ENCODE data around the gene SP2.

- PRO-cap, 2 experiments, result no peak in any of the 2 experiments
Observed at GRCh38 chr17:46710782-46711220, 107.7 kb downstream of the WNT3 start.

GRCh38 chr17:46772642-46773032 is 45.9 kb downstream of the WNT3 start:
- PRO-cap, 2 experiments, result no peak in any of the 2 experiments

GRCh38 chr17:46833535-46834006 is 15.1 kb upstream of the WNT3 start:
- PRO-cap, 2 experiments, result no peak in any of the 2 experiments

DNA sequence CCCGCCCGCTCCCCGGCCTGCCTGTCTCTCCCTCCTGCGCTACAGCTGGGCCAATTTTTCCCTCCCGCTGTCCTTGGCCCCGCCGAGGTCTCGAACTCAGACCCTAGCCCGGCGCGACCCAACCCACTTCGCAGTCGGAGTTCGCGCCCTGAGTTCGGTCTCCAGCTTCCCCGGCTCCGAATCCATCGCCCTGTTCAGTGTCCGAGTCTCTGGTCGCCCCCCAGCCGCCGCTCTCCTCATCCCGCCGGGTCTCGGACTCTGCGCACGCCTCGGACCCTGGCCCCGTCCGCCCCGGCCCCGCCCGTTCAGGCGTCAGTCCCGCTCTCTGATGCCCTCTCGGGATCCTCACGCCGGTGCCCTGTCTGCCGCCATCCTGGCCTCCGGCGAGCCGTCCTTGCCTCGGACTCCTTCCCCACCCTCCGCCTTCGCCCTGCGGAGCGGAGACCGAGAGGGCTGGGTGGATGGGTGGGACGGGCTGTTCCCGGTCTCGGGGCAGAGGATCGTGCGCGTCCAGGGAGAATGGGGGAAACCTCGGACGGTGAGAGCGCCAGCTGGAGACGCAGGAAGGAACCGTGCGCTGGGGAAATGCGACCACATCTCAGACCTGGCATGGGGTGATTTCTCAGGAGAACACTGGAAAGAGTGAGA is 476 bp downstream of the WNT9B start:
- PRO-cap, 2 experiments, result no peak in any of the 2 experiments

- PRO-cap, 2 experiments, result peak in 2 of 2 experiments; most common minus-strand start chr17:47067519 (in 1)
Observed at GRCh38 chr17:47067200-47067958, 88.3 kb upstream of the RPRML start.

DNA sequence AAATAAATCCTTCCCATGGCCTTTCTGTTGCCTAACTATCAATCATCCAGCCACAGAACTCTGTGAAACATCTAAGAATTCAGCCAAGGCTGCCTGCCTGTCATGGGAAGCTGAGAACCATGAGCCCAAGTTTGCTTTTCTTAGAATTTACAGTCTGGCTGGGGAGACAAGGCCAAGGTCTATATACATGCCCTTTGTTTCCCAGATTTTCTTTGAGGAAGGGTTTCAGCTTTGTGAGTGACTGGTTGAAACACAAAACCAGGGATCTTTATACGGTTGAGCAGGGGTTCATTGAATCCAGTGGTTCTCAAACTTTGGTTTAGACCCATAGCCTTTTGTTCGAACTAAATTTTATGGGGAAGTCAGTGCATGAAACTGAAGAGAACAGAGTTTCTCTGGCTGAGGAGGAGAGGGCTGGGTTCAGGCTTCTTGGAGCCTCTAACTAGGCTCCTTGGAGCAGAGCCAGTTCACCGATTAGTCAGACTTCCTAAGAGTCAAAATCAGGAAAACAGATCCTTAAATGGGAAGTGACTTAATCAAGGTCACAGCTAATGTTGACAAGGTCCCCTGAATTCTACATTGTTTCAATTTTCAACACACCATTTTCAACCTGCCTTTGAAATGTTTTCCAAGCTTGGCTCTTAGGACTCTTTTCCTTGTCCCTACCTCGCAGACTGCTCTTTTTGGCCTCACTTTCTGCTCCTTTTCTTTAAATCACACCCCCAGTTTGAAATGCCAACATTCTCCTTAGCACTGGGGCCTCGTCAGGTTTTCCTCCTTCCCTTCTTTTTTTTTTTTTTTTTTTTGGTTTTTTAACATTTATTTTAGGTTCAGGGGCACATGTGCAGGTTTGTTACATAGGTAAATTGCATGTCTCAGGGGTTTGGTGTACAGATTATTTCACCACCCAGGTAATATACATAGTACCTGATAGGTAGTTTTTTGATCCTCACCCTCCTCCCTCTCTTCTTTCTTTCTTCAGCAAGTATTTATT is 16.2 kb downstream of the MYL4 start:
- PRO-cap, 2 experiments, result no peak in any of the 2 experiments

GRCh38 chr17:47316299-47316819 is 7.4 kb upstream of the EFCAB13 start:
- PRO-cap, 2 experiments, result no peak in any of the 2 experiments

- PRO-cap, 2 experiments, result peak in 1 of 2 experiments; most common minus-strand start chr17:47493293 (in 1)
Observed at GRCh38 chr17:47493188-47493538, 37.7 kb upstream of the NPEPPS start.

DNA sequence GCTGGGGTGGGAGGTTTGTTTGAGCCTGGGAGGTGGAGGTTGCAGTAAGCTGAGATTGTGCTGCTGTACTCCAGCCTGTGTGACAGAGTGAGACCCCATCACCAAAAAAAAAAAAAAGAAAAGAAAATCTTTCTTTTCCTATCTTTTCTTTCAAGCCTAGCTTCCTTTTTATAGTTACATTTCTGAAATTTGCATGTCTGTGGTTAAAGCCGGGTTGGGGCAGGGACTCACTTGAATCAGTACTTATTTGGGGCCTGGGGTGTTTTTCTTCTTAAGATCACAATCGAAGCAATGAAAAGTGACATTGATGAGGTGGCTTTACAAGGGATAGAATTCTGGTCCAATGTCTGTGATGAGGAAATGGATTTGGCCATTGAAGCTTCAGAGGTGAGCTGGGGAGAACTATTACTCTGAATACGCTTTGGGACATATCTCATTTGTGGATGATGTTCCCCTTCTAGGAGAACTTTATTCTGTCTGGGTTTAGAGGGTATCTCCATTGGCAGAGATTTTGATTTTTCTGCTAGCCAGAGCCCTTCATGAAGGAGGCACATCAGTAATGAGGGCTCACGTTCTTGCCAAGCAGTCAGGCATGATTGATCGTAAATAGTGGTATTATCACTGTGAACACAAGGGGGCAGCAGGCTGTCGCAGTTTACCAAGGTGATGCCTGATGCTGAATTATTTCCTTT is 14.3 kb downstream of the KPNB1 start:
- PRO-cap, 2 experiments, result no peak in any of the 2 experiments

GRCh38 chr17:47670389-47670961 is 20.8 kb downstream of the KPNB1 start:
- PRO-cap, 2 experiments, result no peak in any of the 2 experiments

GRCh38 chr17:47699192-47699604 is 5.2 kb downstream of the TBKBP1 start:
- PRO-cap, 2 experiments, result no peak in any of the 2 experiments

DNA sequence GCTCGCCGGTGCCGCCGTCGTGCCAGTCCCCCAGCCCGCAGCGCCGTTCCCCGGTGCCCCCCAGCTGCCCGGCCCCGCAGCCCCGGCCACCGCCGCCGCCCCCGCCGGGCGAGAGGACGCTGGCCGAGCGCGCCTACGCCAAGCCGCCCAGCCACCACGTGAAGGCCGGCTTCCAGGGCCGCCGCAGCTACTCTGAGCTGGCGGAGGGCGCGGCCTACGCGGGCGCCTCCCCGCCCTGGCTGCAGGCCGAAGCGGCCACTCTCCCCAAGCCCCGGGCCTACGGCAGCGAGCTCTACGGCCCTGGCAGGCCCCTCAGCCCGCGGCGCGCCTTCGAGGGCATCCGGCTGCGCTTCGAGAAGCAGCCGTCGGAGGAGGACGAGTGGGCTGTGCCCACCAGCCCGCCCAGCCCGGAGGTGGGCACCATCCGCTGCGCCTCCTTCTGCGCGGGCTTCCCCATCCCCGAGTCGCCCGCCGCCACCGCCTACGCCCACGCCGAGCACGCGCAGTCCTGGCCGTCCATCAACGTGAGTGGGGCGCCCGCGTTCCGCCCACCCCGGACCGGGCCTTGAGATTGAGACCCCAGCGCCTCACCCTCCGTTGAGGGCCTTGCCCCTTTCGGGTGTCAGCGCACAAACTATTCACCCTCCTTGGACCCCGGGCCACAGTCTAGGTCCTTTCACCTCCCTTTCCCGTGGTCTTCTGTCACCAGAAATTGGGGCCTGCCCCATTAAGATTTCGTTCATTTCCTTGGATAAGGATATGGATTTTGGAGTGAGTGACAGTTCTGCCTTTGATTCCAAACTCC is 15.2 kb downstream of the TBKBP1 start:
- PRO-cap, 2 experiments, result no peak in any of the 2 experiments

DNA sequence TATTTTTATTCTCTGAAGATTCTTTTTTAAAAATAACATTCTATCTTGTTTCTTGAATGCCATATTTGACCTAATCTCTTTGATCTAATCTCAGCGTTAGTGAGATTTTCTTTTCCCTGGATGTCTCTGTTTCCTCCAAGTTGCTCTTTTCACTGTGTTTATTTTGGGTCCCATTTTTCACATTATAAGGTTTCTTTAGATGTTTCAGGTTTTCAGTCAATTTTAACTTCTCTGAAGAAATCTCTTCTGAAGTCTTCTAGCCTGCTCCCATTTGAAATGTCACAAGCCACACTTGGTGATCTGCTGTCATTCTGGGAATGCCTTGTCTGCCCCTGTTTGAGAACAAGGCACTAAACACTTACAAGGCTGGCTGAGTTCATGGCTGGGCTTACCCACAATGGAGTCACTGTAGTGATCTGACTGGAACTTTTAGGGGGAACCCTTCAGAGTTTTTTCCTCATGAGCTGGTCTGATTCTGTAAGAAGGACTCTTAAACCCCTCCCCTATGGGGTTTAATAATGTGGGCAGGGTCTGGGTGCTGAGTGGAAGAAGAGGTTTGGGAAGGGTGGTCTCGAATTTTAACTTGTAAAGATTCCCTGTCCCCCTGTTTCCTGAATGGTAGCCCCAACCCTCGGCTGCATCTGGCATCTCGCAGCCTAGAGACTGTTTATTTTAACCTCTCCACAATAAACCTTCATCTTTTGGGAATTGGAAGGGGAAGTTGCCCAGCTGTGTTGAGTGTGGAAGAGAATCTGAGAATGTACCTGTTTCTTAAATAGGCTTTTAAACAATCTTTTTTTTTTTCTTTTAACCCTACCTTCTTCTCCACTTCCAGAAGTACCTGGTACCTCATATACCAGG is 30.6 kb downstream of the OSBPL7 start:
- PRO-cap, 2 experiments, result no peak in any of the 2 experiments

DNA sequence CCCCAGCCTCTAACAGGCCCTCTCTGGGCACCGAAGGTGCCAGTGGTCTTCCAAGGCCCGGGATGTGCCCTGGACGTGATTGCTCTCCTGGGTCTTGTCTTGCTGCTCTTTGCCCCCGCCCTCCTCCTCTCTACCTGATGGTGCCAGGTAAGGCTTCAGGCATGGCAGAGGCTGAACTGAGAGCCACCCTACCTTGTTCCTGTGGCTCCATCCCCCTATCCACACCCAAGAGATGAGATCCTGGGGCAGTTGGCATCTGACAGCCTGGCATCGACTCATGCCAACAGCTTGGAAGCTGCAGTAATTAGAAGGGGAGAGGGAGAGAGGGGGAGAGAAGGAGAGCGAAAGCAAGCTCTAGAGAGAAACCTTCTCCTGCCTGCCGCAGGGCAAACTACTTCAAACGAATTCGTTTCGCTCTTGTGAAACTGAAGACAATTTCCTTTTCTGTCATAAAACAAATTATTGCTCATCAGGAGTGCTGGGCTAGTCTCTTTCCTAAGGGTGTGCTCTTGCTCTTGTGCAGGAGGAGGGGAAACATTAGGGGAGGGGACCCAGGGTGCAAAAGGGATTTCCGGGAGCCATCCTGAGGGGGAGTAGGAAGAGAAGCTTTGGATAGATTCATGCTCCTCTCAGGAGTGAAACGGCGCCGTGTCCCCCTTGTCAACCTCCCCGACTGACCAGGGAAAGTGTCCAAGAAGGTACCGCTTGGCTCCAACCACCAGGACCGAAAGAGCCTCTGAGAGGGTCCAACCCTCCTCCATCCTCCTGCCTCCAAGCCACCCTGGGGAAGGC is 13.9 kb upstream of the SP6 start:
- PRO-cap, 2 experiments, result no peak in any of the 2 experiments

- PRO-cap, 2 experiments, result peak in 2 of 2 experiments; most common plus-strand start chr17:47896236 (in 2); most common minus-strand start chr17:47896510 (in 2)
Observed at GRCh38 chr17:47895958-47896982, at the start of gene SP2. Gene SP2, plus strand, starts transcription at chr17:47896236.

- PRO-cap, 2 experiments, result no peak in any of the 2 experiments
Observed at GRCh38 chr17:47983957-47984430, 13.1 kb downstream of the CDK5RAP3 start.

DNA sequence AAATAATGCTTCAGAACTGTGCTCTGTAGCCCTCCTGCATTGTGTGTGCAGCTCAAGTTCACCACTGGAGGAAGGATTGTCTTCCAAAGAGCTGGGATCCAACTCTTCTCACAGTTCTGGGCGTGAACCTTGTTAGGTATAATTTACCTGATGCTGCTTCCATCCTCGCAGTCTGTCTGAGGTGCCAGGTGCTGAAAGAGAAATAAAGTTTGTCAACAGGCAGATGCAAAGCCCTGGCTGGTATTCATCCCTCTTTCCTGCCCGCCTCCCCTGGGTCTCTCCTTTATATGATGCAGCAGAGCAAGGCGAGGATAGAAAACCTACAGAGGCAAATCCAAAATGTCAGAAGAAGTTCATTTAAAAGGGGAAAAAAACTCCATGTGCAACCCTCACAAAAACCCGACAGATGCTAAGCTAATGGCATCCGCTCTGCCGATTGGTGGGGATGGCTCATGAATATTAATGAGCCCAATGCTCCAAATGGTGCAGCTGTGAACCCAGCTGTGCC is 15.3 kb downstream of the SNX11 start:
- PRO-cap, 2 experiments, result peak in 2 of 2 experiments; most common minus-strand start position 281 of the sequence (in 2)

GRCh38 chr17:48214017-48214328 is 106.4 kb downstream of the SNX11 start:
- PRO-cap, 2 experiments, result no peak in any of the 2 experiments

DNA sequence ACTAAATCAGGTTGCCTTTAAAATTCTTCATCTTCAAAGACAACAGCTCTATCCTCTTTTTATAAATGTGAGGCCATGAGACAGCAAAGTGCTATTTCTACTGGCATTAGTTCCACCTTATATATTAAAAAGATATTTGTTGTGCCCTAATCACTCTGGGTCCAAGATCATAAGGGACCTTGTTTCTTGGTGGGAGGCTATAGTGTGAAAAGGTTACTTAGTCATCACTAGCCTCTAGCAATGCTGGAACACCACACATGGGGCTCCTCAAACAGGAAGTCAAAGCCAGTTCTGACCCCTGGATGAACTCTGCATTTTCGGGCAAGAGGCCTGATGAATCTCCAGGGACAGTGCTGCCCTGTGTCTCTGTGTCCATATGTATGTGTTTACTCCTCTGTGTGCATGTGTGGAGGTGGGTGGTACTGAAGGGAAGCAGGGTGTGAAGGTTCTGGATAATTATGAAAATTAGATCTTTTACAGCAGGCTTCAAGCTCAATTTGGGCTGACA is 133.4 kb downstream of the SNX11 start:
- PRO-cap, 2 experiments, result no peak in any of the 2 experiments

DNA sequence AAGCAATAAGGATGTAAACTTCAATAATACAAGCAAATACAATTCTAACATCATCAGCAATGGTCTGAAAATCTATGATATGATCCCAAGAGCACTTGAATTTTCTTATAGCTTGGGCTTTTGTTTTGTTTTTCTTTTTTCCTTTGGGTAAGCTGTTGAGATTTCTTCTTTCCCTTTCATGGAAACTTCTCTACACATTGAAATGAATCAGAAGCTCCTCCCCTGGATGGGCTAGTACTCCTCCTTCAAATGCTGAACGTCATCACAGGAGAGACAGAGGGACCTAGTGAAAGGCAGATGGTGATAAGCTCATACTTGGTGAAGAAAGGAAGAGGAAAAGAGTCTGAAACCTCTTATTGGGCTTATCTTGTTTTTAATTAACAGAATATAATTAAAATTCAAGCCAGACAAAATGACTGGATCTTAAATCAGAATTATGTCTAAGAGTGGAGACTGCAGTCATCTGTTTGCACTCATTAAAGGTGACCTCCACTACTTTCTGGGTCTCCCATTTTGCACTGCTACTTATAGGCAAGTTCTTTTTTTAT is 147.3 kb downstream of the SNX11 start:
- PRO-cap, 2 experiments, result no peak in any of the 2 experiments